Lung (tissue), 4 donors: ENCODE measurements around the genes ING3, WNT16, LMOD2 and SPAM1.

- PRO-cap = no peak
- RAMPAGE, long total RNA = no peak
- RRBS = no CpG with 5 or more reads among the region's 2 CpGs
These were observed 176.9 kb downstream of the CFTR start for GRCh38 chr7:117656808-117657018.

DNA sequence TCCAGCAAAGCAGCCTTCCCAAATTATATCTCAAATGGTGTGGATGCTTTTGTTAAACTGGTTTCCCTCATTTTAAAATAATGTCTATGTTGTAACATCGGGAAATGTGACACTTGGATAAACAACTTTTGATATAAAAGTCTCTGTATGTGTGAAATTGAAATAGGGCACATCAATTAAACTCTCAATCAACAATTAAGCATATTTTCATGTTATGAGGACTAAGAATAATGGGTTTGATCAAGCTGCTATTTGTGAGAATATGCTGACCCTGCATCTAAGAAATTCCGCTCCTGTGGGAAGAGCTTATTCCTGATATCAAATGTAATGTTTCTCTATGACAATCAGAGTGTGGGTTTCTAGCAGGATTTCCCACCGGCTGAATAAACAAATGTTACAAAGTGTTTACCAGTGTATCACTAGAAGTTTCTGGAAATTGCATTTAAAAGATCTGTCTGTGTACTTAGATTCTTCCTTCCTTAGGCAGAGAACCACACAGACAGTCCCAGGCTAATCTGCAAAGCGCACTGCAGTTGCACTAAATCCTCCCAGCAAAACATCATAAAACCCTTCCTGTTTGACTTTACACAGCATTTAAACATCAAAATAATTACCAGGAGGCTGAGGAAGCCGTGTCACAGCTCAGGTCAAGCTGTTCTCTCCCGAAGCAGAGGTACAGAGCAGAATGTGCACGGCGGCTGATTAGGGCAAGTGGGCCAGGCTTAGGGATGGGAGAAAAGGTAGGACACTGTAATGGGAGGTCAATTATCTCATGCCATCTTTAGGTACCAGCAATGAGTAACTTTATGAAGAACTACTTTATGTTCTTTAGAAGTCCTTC, 109.0 kb upstream of the CTTNBP2 start:
- PRO-cap = no peak
- RAMPAGE, long total RNA = no peak
- RRBS = no CpG with 5 or more reads among the region's 8 CpGs

- PRO-cap = no peak
- RAMPAGE, long total RNA = no peak
- RRBS = no CpG with 5 or more reads among the region's 2 CpGs
These were observed 239.9 kb upstream of the KCND2 start for GRCh38 chr7:120033122-120033427.

DNA sequence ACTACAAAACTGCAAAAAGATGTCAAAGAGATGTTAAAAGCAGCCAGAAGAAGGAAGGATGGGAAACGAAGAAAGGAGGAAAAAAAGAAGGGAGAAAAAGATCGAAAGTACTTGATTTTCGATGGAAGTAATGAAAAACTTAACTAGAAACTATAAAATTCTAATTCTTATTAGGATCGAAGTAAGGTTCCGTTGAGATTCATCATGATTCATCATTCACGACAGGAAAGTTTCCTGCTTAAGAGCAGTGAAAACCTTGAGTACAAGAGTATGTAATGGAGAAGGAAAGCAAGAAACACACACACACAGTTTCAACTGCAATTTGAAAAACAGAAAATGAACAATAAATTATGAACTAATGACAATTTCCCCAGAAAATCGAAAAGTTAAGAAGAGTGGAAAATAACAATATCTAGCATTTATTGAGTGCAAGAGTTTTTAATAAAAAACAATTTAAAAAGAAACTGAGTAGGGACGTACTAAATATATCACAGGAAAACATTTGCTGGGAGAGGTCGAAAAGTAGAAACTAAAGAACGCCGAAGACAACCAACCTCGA, 1.1 kb upstream of the ING3 start:
- PRO-cap = no peak
- RAMPAGE, long total RNA = no peak
- RRBS = no CpG with 5 or more reads among the region's 12 CpGs

- PRO-cap = unidirectional peak, plus-strand start at chr7:120950763; bidirectional peak, plus-strand start at chr7:120951181, minus-strand start at chr7:120951013
- RAMPAGE, long total RNA = start-site peak on the plus strand at chr7:120950776-120950813, 470 and 176 reads in 2 replicates
- RRBS = 2% methylated on average over 14 of the region's 85 CpGs
These were observed at the start of gene ING3 for GRCh38 chr7:120950120-120951526. Gene ING3, plus strand, starts transcription at chr7:120950777.

GRCh38 chr7:121062525-121063376, 74.2 kb downstream of the CPED1 start:
- PRO-cap = no peak
- RAMPAGE, long total RNA = no peak
- RRBS = no CpG with 5 or more reads among the region's 13 CpGs

- PRO-cap = no peak
- RAMPAGE, long total RNA = no peak
- RRBS = no CpG with 5 or more reads among the region's 8 CpGs
These were observed 72.2 kb upstream of the WNT16 start for GRCh38 chr7:121256154-121257482.

GRCh38 chr7:121328545-121329170, at the start of gene WNT16:
Gene WNT16, plus strand, starts transcription at chr7:121329000.
- PRO-cap = no peak
- RAMPAGE, long total RNA = no peak
- RRBS = 28% methylated on average over 5 of the region's 26 CpGs

- PRO-cap = no peak
- RAMPAGE, long total RNA = no peak
- RRBS = no CpG with 5 or more reads among the region's 8 CpGs
These were observed 1.6 kb downstream of the FAM3C start for GRCh38 chr7:121394252-121395258.

GRCh38 chr7:122142912-122143658, 964 bp downstream of the AASS start:
- PRO-cap = no peak
- RAMPAGE, long total RNA = no peak
- RRBS = no CpG with 5 or more reads among the region's 20 CpGs

DNA sequence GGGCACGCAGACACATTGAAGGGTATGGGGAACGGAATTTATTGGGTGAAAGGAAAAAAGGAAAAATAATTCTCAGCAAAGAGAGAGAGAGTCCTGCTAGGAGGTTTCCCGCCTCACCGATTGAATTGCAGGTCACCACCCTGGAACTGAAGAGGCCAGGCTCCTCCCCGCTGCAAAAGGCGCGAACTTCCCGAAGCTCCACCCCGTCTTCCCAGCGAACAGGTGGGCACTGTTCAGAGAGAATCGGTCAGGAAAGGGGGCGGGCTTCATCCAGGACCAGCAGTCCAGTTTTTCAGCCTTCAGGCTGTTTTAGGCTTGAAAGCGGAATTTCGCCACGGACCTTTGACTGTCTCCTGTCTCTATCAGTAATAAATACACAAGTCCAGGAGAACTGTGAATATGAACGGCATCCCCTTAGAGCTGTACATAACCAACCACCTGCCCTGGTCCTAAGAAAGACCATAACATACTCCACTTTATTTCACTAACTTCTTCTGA, 27.4 kb upstream of the CADPS2 start:
- PRO-cap = no peak
- RAMPAGE, long total RNA = no peak
- RRBS = no CpG with 5 or more reads among the region's 16 CpGs

DNA sequence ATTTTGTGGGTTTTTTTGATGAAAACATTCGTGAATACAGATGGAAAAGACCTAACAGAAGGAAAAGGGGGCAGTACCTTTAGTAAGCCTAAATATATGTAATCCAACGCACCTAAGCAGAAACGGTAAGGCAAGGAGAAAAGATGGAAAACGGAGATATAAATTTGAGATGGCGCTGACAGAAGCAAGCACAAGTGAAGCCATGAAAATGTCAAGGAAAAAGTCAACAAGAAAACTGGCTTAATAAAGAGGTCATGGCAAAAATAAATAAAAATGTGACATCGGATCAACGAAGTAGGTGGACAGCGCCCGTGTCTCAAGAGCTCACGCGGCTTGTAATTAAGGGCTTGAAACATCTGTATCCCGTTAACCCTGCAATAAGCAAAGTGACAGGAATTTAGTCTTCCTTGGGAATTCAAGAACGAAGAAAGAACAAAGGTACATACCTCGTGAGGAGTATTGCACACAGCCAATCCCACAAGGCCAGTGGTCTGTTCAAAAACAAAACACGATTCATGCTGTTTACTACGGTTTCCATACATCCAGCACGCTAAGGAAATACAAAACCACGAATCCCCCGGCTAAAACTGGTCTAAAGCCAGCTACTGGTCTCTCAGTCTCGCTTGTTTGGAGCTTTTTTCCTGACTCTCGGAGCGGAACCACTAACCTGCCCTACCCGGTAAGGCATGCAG, 514 bp downstream of the NDUFA5 start:
- PRO-cap = no peak
- RAMPAGE, long total RNA = no peak
- RRBS = 2% methylated on average over 4 of the region's 23 CpGs

DNA sequence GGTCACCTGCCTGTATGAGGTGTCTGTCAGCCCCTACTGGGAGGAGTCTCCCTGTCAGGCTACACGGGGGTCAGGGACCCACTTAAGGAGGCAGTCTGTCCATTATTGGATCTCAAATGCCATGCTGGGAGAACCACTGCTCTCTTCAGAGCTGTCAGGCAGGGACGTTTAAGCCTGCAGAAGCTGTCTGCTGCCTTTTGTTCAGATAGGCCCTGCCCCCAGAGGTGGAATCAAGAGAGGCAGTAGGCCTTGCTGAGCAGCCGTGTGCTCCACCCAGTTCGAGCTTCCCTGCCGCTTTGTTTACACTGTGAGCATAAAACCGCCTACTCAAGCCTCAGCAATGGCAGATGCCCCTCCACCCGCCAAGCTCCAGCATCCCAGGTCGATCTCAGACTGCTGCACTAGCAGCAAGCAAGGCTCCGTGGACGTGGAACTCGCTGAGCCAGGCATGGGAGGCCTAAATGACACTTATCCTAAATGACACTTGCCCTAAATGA, 6.9 kb upstream of the ASB15 start:
- PRO-cap = no peak
- RAMPAGE, long total RNA = no peak
- RRBS = no CpG with 5 or more reads among the region's 11 CpGs

GRCh38 chr7:123655445-123656167, at the start of gene LMOD2:
Gene LMOD2, plus strand, starts transcription at chr7:123655866.
- PRO-cap = no peak
- RAMPAGE, long total RNA = no peak
- RRBS = no CpG with 5 or more reads among the region's 11 CpGs

DNA sequence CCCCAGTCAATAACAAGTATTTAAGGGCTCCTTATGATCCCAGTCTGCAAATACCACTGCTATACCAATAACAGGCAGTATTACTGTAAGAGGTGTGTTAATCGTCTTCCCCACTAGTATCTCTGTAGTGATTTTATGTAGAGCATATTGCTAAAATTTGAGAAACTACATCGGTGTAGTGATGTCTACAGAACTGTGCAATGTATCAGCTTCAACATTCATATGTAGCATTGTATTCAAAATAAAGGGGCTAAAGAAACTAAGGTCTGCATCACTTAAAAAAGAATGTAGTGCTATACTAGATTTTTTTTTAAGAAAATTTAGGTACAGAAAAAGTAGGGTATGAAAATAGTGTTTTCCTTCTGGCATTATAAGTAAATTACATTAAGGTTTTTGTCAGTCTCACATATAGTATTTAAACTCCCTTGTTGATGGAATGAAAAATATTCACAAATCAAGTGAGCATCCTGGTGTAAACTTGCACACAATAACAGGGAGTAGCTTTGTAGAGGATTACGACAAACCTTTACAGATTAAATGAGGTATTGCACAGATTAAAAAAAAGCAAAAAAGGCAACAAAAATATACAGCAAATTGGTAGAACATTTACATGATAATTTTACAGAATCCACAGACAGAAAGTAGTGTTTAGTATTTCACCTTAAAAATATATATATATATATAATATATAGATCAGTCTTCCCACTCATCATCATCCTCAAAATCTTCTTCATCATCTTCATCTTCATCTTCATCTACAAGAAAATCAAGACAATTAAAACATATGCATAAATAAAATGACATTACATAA, 28.4 kb downstream of the LMOD2 start:
- PRO-cap = no peak
- RAMPAGE, long total RNA = no peak
- RRBS = no CpG with 5 or more reads among the region's 3 CpGs

GRCh38 chr7:123711687-123712586, 36.9 kb downstream of the WASL start:
- PRO-cap = no peak
- RAMPAGE, long total RNA = no peak
- RRBS = no CpG with 5 or more reads among the region's 1 CpG

- PRO-cap = no peak
- RAMPAGE, long total RNA = no peak
- RRBS = no CpG with 5 or more reads among the region's 2 CpGs
These were observed 5.6 kb upstream of the WASL start for GRCh38 chr7:123754456-123754793.

GRCh38 chr7:123924969-123925519, at the start of gene SPAM1:
Gene SPAM1, plus strand, starts transcription at chr7:123925241.
- PRO-cap = no peak
- RAMPAGE, long total RNA = no peak

DNA sequence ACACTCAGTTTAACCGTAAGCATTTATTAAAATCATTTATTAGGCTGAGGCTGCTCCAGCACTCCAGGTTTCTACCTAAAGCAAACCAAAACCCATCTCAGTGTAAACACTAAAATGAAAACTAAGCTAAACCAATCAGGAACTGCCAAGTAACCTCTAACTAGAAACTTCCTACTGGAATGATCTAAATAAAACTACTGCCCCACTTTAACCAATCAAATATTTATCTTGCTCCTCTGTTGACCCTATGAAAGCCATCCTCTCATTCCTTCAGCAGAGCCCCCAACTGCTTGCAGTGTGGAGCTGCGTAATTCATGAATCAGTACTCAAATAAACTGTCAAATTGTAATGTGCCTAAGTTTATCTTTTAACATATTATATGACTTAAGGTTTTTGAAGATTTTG, 47.6 kb downstream of the GPR37 start:
- PRO-cap = no peak
- RAMPAGE, long total RNA = no peak
- RRBS = no CpG with 5 or more reads among the region's 2 CpGs

DNA sequence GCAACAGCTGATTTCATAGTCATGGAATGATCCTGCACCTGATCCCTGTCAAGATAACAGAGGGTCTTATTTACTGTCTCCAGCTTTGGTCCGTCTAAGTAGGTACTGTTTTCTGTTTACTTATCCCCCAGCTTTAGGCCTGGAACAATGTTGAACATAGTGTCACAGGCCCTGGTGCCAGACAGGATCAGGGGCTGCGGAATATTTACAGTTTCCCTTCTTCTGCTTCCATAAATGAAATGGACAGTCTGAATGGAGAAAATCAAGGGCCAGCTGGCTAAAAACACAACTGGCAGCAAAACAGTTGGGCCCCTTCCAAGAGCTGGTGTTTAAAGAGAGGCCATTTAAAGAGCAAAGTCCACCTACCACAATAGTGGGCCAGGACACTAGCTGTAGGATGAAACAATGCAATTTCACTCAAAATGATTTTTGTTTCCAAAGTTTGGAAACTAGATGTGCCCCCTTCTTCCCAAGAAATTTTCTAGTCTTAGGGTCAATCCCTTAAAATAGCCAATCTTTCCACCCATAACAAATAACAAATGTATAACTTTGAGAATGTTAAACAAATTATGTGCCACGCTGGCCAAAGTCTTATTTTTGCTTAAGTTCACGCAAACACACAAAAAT, 2.8 kb downstream of the GPR37 start:
- PRO-cap = no peak
- RAMPAGE, long total RNA = no peak
- RRBS = no CpG with 5 or more reads among the region's 4 CpGs